ENCODE results near the gene SLC27A6.

- CAGE, long polyA plus RNA = no peak
- RRBS = no CpG with 5 or more reads among the region's 3 CpGs
These were observed 18.9 kb upstream of the GRAMD2B start for GRCh38 chr5:126404303-126404736.

DNA sequence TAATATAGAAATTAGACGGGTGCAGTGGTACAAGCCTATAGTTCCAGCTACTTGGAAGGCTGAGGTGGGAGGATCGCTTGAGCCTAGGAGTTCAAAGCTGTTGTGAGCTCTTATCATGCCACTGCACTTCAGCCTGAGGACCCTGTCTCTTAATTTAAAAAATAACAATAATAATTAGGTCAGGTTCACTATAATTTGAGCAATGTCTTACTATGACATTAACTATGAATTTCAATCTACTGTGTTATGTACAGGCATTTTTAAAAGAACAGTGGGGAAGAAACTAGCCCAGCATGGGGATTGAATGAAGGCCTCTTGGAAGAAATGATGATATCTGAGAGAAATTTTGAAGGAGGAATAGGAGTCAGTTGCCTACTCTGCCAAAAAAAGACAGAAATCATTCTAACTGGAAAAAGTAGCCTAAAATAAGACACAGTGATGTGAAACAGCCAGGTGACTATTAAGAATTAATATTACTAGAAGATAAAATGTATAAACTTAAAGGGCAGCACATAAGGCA lies 13.3 kb downstream of the GRAMD2B start:
- CAGE, long polyA plus RNA = no peak
- RRBS = no CpG with 5 or more reads among the region's 2 CpGs

DNA sequence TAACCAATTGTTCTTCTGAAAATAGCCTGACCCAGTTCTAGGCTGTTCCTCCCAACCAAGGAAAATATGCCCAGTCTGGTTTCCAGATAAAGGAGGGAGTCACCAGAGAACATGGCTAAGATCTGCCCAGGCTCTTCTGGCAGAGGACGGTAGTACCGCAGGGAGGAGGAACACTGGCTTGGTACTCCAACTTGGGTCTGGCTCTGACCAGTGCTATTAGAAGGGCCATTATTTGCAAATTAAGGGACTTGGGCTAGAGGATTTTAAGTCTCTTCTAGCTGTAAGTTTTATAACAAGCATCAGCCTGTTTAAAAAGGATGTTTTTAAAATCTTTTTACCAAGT lies 63.2 kb downstream of the GRAMD2B start:
- CAGE, long polyA plus RNA = no peak
- RRBS = no CpG with 5 or more reads among the region's 2 CpGs

GRCh38 chr5:126502086-126502655 lies 79.0 kb downstream of the GRAMD2B start:
- CAGE, long polyA plus RNA = no peak
- RRBS = no CpG with 5 or more reads among the region's 10 CpGs

DNA sequence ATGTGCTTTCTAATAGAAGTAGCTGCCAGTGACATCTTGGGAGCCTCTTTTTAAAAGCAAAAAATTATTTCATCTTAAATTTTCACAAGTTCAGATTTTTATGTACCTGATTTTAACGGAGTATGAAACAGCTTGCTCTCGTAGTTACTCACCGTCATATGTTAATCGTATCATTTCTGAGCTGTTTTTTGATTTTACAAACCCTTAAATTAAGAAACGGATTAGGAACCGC lies 877 bp upstream of the LMNB1 start:
- CAGE, long polyA plus RNA = no peak
- RRBS = no CpG with 5 or more reads among the region's 6 CpGs

DNA sequence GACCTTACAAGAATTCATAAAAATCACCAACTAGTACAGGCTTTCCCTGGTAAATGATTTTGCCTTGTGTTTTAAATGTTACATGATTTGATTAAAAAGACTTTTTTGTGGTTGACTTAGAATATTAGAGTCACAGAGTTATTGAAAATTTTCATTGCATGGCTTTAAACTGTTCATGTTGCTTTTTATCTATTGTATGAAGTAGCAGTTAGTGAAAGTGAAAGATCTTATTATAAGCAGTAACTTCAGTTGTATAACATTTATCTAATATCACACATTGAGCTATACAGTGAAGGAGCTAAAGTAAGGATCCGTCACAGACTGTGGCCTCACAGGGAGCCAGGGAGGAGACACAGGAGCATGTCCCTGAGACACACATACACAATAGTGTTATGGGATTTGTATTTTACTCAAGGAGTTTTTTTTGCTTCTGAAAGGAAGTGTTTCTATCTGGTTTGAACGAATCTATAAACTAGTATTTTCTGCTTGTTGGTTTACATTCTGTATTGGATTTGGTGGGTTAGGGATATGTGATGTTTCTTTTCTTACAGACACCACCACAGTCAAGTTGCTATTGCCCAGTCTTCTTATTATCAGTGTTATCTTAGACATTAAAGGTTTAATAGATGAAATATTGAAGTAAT lies 34.1 kb downstream of the LMNB1 start:
- CAGE, long polyA plus RNA = no peak
- RRBS = no CpG with 5 or more reads among the region's 2 CpGs

DNA sequence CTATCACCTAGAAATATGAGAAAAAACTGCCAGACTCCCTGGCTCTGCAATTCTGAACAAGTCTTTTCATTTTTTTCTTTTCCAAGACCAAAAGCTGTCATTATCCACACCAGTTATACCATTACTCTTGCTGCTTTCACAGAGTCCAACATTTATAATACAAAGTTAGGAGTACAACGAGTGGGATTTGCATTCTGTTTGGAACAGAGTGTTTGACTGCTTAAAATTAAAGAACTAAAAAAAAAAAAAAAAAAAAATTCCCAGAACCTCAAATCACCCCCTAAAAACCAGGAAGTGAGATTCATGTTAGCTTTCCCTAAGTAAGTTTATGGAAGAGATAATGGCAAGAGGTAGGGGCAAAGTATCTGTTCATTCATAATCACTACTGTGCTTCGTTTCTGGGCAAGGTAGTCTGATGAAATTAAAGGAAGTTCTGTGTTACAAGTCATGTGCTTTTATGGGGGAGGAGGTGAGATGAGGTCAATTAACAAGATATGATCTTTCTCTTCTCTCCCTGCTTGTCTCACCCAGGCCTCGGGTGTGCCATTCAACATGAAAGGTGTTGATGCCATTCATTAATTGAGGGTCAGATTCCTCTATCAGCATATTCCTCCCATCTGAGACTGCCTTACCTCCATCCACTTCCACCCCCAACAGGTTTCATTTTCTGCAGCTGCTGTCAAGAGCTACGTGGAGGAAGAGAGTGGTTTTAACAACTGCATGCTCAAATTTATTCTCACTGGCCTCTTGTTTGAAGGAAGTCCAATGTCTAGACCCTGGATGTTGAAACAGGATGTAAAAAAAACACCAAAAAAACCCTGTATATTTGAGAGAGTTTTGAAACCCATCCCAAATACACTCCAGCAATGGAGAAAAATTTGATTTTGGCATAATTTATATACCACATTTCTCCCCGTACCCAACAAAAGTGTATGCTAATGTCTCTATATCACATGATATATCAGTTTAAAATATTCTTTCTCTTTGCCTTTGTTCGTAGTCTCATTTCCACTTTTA lies 58.0 kb downstream of the MARCHF3 start:
- CAGE, long polyA plus RNA = no peak
- RRBS = no CpG with 5 or more reads among the region's 6 CpGs

- CAGE, long polyA plus RNA = no peak
- RRBS = no CpG with 5 or more reads among the region's 4 CpGs
These were observed 42.3 kb downstream of the MARCHF3 start for GRCh38 chr5:126987995-126988530.

DNA sequence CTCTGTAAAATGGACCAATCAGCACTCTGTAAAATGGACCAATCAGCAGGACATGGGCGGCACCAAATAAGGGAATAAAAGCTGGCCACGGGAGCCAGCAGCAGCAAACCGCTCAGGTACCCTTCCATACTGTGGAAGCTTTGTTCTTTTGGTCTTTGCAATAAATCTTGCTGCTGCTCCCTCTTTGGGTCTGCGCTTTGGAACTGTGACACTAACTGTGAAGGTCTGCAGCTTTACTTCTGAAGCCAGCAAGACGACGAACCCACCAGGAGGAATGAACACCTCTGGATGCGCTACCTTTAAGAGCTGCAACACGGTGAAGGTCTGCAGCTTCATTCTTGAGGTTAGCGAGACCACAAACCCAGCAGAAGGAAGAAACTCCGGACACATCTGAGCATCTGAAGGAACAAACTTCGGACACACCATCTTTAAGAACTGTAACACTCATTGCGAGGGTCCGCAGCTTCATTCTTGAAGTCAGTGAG lies 107.7 kb upstream of the MEGF10 start:
- CAGE, long polyA plus RNA = no peak
- RRBS = no CpG with 5 or more reads among the region's 13 CpGs

GRCh38 chr5:127410323-127410865 lies 107.0 kb upstream of the PRRC1 start:
- CAGE, long polyA plus RNA = no peak
- RRBS = no CpG with 5 or more reads among the region's 14 CpGs

- CAGE, long polyA plus RNA = no peak
- RRBS = no CpG with 5 or more reads among the region's 35 CpGs
These were observed 49.5 kb downstream of the CCDC192 start for GRCh38 chr5:127752374-127753427.

DNA sequence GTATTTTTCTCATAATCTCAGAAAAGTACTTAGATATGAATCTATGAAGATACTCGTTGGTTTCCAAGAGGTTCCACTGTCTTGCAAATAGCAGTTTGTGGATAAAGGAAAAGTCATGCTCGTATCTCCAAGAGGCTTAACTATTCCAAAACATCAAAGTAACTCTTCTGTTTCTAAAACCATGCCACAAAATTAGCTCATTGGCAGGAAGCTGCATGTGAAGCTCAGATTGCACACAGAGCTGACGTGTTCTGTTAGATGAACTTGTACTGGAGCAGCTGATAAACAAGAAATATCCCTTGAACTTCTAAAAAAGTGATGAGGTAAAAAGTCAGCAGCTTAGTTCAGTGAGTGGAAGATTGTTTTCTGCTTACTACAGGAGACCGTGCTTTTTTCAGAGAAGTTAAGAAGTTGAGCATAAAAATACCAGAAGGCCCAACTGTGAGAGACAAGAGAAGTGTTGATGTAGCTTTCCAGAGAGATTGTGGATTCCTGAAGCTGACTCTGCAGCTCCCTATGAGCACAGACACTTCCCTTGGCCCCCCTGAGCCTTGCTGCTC lies 113.2 kb downstream of the SLC12A2 start:
- CAGE, long polyA plus RNA = no peak
- RRBS = no CpG with 5 or more reads among the region's 4 CpGs

- CAGE, long polyA plus RNA = no peak
- RRBS = 4% methylated on average over 14 of the region's 62 CpGs
These were observed at the start of gene SLC27A6 for GRCh38 chr5:128964811-128965833. Gene SLC27A6 (plus strand): TSS chr5:128965488.

DNA sequence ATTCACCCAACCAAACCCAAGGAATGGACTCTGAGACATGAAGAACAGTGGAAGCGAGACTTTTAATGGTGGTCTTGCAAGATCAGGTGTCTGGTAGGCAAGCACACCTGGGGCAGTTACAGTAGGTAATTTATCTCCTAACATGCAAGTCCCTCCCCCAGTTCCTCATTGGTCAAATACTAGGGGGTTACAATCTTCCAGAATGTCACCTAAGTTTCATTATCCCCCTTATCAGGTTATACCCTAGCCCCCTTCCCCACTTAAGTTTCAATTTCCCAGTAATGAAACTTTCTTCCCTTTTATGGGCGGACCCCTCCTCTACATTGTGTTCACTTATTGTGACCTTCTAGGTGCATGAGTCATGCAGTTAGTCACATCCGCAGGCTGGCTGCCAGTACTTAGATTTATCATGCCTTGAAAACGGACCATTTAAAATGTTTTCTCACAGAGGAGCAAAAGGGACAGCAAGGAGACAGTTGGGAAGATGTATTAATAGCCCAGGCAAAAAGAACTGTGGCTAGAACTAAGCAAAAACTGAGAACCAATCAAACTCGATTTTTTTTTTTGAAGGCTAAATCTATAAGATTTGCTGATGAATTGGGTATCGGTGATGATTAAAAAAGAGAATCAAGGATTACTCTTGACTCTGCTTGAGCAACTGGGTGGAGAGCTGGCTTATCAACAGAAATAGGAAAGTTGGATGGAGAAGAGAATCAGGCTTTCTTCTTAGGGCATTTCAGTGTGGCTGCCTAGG lies 615.2 kb downstream of the HINT1 start:
- CAGE, long polyA plus RNA = no peak
- RRBS = no CpG with 5 or more reads among the region's 6 CpGs

- CAGE, long polyA plus RNA = no peak
- RRBS = no CpG with 5 or more reads among the region's 17 CpGs
These were observed 347.4 kb downstream of the HINT1 start for GRCh38 chr5:130817643-130818047.

- CAGE, long polyA plus RNA = no peak
- RRBS = no CpG with 5 or more reads among the region's 4 CpGs
These were observed 1.4 kb downstream of the HINT1 start for GRCh38 chr5:131163725-131164083.

- CAGE, long polyA plus RNA = no peak
- RRBS = no CpG with 5 or more reads among the region's 2 CpGs
These were observed 81.4 kb downstream of the CDC42SE2 start for GRCh38 chr5:131345272-131345626.

GRCh38 chr5:131349278-131349730 lies 85.5 kb downstream of the CDC42SE2 start:
- CAGE, long polyA plus RNA = no peak
- RRBS = no CpG with 5 or more reads among the region's 5 CpGs

DNA sequence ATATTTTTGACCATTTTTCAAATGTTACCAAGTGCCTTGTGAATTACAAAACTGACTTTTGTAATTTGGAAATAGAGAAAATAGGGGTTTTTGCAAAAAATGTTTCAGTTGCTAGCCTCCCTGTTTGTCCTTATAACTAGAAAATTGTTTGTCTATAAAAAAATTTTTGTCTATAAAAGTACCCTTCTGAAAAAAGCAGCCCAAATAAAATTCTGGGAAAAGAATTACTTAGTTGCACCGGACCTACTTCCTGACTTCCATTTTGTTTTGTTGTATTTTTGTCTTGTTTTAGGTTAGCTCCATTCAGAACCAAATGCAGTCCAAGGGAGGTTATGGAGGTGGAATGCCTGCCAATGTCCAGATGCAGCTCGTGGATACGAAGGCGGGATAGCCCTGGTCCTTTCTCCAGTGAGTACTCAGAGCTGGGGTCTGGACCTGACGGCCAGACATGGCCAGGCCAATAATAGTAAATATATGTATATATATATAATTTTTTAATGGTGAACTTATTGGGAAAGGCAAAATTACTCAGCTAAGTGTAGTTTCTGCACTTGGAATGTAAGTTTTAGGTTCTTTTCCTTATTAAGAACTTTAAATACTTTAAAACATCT lies 127.0 kb downstream of the CDC42SE2 start:
- CAGE, long polyA plus RNA = no peak
- RRBS = no CpG with 5 or more reads among the region's 5 CpGs

DNA sequence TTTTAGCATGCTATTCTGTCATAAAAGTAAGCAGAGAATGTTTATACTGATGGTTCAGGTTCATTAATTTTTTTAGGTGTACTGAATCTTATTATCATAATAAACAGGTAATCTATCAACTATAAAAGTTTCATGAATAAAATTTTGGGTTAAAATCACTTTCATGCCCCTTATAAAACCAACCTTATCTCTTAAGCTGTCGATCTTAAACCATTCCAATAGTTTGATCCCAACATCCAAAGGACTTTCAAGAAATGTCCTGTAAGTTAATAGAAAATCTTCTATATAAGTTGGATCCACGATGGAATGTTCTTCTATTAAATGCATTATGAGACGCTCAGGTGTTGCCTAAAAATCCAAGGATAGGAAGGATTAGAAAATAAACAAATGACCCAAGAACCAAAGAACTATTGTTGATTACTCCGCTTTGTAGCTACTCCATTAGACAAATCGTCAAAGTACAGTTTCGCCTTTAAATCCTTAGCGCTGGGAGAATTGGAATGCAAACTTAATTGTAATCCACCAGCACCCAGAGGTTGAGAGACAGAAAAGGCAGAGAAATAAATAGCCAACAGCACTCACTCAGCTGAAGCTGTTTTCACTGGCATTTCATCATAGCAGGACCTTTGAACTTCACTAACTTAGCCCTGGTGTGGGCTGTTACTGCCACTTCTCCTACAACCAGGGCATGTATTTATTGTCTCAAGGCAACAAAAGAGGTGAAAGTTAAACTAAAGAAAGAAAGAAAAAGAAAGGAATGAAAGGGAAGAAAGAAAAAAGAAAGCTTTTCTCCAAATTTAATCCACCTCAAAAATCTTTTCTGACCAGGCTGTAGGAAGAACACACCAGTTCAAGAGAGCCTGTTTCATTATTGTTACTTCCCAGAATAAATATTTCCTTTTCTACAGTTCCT lies 136.5 kb downstream of the RAPGEF6 start:
- CAGE, long polyA plus RNA = no peak
- RRBS = no CpG with 5 or more reads among the region's 7 CpGs